ENCODE results near the genes GCLC and TINAG.

DNA sequence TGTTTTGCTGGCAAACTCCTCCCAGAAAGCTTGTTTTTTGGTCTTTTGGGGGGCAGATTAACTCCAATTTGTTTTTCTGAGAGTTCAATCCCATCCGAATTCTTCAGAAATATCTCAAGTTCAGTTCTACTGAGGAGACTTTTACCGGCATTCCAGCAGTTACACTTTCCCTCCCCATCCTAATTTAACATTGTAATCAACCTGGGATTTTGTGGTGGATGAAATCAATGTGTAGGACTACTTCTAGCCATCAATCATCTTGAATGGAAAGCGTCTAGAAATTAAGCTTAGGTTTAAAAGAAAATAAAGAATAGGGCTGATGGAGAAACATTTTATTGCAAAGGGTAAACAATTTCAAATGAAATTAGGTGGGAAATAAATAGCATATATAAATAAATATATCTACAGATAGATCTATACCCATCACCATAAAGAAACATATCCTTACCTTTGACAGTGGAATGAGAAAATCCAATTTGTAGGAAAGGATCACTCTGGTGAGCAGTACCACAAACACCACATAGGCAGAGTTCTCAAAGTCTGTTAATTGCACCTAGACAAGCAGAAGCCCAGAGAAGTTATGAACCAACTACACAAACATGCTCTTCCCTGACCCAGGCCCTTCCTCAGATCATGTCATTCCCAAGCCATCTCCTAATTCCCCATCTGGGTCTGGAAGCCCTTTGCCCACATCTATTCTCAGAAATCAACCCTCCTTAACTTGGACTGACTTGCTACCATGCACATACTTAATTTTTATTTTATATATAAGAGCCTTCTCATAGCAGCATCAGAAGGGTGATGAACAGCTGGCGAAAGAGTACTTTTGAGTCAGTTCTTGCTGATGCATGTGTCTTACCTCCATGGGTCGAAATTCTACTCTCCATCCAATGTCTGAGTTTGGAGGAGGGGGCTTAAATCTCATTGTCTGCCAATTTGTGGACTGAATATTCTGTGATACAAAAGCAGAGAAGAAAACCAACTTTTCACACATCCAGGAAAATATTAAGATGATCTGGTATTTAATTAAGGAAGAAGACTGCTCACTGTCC, 39.6 kb downstream of the GCLC start:
- RRBS = no CpG with 5 or more reads among the region's 5 CpGs

DNA sequence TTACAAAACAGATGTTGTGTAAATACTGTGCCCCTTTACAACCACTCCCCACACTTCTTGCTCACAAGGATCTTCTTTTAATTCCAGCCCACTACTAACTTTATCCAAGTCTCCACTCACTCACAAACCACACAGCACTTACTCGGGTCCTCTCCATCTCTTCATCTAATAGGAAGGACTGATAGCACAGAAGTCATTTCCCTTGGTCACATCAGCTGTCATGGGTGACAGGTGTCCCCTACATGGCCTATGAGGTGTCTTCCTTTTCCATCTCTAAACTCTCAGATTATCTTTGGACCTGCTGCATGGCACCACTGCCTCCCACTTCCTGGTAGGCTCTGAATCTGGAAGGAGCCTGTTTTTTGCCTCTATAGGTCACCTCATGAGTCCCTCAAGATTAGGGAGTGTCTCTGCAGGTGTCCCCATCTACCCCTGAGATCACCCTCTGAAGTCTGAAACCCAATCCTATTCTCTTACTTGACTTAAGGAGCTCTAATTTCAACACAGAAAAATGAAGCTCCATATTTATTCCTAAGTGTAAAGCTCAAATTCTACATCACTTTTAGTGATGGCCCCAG, 28.5 kb downstream of the GCLC start:
- RRBS = no CpG with 5 or more reads among the region's 1 CpG

DNA sequence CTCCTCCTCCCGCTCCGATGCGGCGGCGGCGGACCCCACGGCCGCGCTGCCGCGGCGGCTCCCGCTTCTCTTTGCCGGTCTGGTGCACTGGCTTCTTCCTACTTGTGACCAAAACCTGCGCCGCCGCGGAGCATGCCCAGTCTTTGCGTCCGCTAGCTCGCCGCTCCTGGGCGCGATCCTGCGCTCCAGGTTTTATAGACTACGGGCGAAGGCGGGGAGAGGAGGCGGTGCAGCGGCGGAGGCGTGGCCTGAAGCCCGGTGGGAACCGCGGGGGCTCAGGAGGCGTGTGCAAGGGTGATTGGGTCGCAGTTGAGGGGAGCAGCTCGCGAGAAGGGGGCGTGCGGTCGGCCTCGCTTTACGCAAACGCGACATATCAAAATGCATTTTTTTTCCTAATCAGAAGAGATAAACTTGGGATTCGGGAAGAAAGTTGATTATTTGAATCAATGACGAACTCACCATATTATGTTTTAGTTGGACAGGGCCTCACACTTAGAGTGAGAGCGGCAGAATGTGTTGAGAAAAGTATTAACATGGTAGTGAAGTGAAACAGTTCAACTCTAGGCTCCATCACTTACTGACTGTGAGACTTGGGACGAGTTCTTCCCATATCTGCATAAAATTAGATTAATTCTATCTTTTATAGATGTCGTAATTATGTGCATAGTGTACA, at the start of gene GCLC:
GCLC (minus strand) TSS at position 168 of the 673 bp plus-strand sequence.
- RRBS = under 1% methylated on average over 8 of the region's 51 CpGs

GRCh38 chr6:53651396-53652482, 13.8 kb downstream of the KLHL31 start:
- RRBS = 2% methylated on average over 11 of the region's 89 CpGs

DNA sequence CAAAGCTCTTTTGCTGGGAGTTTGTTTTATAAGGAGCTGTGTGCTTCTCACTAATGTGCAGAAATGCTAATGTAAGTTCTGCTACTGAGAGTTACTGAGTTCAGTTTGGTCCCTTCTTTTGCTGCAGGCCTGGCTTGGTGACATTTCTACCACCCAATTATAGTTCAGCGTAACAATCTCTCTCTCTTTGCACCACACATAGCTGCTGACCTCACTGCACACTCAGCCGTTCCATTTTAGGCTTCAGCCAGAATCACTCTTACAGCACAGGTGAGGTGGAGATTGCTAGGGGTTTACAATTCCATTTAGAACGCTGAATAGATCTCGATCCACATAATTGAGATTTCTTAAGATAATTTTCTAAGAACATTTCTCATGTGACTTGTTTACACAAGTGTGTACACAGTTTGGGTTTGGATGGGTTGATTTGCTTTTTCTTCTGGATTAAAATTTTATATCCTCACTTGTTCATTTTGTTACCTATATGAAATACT, 21.0 kb upstream of the KLHL31 start:
- RRBS = no CpG with 5 or more reads among the region's 4 CpGs

- RRBS = no CpG with 5 or more reads among the region's 6 CpGs
Observed at GRCh38 chr6:53704359-53704858, 38.9 kb upstream of the KLHL31 start.

DNA sequence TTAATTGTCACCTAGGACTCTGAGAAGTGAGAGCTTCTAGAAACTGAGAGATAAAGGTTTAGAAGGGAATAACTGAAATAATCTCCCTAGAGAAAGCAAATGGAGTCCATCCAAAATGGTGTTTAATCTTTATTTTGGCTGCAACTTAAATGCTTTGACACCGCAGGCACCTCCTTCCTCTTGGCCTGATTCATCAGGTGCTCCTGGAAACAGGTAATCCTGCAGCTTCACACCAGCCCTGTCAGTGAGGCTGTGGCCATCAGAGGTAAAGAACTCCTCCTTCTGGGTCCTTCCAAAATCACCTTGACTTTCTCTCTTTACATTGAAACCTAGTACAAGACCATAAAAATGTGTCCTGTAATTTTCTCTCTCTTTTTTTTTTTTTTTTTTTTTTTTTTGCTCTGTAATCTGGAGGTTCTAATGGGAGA, 124.1 kb downstream of the LRRC1 start:
- RRBS = no CpG with 5 or more reads among the region's 1 CpG

DNA sequence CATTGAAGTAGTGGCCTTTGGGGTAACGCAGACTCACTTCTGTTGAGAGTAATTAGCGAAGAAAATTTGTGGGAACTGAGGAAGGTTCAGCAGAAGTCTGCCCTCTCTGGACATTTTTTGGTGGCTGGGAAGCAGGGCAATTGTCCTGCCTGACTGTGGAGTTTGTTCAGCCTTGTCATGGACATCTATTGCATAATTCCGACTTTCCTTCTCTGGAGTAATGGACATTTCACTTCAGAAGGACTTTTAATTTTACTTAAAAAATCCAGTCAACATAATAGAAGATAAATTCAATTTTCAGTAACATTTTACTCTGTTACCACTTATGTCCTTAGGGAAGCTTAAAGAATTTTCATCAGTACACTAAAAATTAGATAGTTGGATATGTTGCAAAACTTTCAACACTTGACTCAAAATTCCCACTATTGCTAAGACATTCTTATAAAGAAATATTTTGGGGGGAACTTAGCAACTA, 100.8 kb upstream of the MLIP start:
- RRBS = no CpG with 5 or more reads among the region's 3 CpGs

- RRBS = no CpG with 5 or more reads among the region's 4 CpGs
Observed at GRCh38 chr6:54308308-54308752, at the start of gene TINAG. Gene TINAG, plus strand, starts transcription at chr6:54308441.

GRCh38 chr6:54802817-54803204, 43.8 kb upstream of the FAM83B start:
- RRBS = no CpG with 5 or more reads among the region's 3 CpGs

- RRBS = no CpG with 5 or more reads among the region's 5 CpGs
Observed at GRCh38 chr6:54848348-54848633, 1.7 kb downstream of the FAM83B start.

GRCh38 chr6:55567717-55567916, 11.4 kb downstream of the HMGCLL1 start:
- RRBS = no CpG with 5 or more reads among the region's 4 CpGs

GRCh38 chr6:56399795-56400123, 152.4 kb upstream of the COL21A1 start:
- RRBS = no CpG with 5 or more reads among the region's 9 CpGs

GRCh38 chr6:56514451-56514861, 267.1 kb upstream of the COL21A1 start:
- RRBS = no CpG with 5 or more reads among the region's 2 CpGs

DNA sequence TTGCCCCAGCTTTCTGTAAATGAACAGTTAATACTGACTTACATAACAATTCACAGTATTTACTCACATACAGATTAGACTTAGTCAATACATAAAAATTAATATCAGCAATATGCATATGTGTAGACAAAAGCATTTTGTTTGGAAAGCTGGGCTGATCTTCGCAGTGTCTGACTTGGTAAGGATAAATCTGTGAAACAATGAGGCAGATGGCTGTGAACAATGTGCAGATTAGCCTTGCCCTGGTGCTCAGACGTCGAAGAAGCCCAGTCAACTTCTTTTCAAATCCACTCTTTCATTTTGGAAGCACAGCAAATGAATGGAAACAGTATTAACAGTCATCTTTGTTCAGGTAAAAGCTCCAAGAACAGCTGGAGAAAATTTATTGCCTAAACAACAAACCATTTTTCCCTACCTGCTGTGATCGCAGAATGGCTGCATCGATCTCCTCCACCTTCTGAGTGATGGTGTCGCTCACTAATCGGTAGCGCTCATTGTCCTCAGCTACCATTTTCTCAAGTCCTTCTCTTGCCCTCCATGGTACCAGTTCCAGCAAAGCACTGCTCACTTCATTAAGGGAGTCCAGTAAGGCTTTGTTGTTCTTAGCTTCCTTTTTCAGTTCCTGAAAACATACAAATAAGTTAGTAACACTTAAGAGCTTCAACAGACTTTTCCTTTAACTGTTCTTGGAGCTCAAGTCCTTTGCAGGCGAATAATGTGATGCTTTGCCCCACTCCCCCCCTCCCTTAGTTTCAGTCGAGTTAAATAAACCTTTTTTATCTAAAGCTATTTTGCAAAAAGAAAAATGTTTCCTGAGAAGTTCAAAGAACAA, 278.8 kb upstream of the COL21A1 start:
- RRBS = no CpG with 5 or more reads among the region's 10 CpGs

GRCh38 chr6:56624417-56624719, 330.3 kb downstream of the DST start:
- RRBS = no CpG with 5 or more reads among the region's 2 CpGs

- RRBS = no CpG with 5 or more reads among the region's 5 CpGs
Observed at GRCh38 chr6:56625024-56625483, 329.6 kb downstream of the DST start.

DNA sequence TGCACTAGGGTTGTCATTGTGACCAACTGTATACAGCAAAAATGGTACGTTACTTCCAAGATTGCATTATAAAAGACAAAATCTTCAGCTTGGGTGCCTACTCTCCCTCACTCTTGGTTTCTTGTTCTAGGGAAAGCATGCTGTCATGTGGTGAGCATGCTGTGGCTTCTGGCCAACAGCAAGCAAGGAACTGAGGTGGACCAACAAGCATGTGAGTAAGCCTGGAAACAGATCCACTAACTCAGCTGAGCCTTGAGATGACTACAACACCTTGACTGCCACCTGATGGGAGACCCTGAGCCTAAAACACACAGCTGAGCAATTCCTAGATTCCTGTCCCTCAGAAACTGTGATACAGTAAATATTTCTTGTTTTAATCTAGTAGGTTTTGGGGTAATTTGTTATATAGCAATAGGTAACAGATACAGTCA, 181.8 kb downstream of the DST start:
- RRBS = no CpG with 5 or more reads among the region's 1 CpG

DNA sequence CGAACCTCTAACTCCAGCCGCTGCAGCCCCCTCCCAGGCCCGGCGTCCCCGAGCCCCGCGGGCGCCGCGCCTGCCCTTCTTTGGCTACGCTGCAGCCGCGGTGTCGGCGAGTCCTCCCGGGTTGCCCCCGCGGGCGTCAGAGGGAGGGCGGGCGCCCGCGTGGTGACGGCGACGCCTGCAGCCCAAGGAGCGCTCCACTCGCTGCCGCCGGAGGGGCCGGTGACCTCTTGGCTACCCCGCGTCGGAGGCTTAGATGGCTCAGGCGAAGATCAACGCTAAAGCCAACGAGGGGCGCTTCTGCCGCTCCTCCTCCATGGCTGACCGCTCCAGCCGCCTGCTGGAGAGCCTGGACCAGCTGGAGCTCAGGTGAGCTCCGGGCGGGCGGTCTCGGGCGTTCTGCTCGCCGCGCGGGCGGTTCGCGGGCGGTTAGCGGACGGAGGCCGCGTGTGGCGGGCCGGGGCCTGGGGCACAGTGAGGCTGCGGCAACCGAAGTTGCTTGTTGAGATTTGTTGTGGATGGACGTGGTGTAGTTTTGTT, 387 bp downstream of the BAG2 start:
- RRBS = under 1% methylated on average over 38 of the region's 63 CpGs